Epithelial cell of prostate (primary cell): ENCODE results near the gene ESPL1.

DNA sequence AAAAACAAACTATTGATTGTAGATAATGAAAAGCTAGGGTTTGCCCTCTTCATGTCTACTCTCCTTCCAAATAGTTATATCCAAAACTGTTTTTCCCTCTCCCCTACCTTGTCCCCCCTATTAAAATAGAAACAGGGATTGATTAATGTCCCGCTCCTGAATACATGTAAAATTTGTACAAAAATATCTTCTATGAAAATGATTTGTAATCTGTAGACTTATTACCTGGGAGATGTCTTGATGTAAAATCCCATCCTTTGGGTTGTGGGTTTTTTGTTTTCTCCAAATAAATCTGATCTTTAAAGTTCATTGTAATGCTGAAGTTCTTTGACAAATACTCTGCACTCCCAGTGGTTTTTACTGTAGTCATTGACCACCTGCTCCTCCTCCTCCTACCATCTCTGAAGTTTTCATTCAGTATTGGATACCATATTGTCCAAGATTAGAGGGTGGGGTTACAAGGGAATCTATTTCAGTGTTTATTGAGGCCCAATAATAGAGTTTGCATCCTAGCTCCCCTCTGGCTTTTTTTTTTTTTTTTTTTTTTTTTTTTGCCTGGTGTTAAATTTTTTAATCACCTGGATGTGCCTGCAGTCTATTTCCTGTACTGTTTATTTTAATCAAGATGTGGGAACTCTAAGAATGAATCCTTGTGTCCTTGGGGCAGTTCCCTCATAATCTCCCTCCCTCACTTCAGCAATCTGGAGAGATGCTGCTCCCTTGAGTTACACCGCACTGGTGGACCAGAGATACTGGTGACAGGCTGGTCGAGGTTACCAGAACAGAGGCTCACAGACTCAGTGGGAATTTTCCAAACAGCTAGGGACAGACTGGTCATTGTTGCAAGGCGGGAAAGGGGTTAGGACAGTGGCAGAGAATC, 7.7 kb upstream of the TNS2 start:
- RRBS = no CpG with 5 or more reads among the region's 4 CpGs

DNA sequence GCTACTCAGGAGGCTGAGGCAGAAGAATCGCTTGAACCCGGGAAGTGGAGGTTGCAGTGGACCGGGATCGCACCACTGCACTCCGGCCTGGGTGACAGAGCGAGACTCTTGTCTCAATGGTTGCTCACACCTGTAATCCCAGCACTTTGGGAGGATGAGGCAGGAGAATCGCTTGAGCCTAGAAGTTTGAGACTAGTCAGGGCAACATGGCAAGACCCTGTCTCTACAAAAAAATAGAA, 6.5 kb upstream of the TNS2 start:
- RRBS = no CpG with 5 or more reads among the region's 7 CpGs

- RRBS = under 1% methylated on average over 19 of the region's 29 CpGs
These were observed 2.4 kb upstream of the TNS2 start for GRCh38 chr12:53047534-53047773.

DNA sequence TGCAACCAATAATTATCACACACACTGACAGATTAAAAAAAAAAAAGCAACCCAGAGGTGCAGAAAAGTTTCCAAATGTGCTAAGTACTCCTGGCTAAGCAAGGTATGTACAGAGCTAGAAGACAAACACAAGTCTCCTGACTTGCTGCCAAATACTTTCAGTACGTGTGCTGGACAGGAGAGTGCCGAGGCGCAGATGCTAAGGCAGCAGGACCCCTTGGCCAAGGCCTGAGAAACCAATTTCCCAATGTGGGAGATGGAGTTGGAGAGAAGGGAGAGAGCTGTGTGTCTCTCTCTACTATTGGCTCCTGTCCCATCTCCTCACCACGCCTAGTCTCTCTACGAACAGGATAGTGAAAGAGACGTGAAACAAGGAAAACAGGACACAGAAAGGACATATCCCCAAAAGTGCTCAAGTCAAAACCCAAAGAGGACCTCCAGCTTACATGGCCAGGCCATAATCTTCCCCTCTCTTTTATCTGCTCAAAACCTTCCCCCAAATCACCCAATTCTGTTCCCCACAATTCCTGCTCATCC, 5.3 kb downstream of the SPRYD3 start:
- RRBS = no CpG with 5 or more reads among the region's 6 CpGs

- RRBS = no CpG with 5 or more reads among the region's 11 CpGs
These were observed 10.3 kb upstream of the ZNF740 start for GRCh38 chr12:53170176-53170740.

DNA sequence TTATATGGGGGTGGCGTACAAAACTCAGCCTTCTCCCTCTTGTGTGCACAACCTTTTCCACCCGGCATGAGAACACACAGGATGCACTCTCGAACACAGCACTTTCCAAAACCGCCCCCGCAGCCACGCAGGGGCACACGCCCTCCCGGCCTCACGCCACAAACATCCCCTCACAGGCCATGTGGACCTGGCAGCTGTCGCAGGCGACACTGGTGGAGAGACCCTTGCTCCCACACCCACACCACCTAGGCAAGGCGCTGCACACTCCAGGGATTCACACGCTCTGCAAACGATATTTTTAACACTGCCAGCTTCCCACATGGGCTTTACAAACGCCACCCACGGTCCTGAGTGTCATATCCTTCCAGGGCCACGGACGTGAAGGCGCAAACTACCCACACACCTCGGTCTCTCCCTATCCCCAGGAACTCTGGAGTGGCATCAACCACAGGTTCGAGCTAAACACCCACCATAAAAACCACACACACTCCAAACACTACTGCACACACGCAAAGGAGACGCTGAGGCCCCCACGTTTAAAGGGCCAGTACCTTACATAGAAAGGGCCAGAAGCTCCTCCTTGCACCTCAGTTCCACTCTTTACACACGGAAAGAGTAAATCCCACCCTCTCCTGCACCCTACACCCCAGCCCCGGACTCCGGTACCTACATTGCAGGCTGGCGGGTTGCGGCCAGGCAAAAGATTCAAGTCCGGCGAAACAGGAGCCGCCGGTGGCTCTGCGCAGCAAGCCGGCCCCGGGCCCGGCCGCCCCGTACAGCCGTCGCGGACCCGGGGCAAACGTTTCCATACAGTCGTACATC, 12.4 kb upstream of the ITGB7 start:
- RRBS = under 1% methylated on average over 11 of the region's 45 CpGs

DNA sequence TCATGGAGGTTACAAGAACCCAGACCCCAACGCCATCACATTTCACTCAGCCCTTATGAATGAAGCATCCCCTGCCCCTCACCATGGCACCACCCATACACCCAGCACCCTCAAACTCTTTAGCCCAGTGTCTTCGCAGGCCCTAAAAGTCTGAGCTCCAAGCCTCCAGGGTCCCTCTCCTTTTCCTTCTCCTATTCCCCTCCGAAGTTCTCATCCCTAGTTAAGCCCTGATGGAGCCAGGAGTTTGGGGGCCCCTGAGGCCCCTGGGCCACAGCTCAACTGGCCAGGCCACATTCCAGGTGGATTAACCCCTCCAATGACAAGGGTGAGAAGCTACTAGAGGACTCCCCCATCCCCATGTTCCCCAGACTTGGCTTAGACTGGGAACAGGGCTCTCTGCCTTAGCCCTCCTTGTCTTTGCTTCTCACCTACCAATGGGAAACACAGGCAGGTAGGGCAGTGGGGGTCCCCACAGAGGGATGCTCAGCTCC, 2.6 kb downstream of the RARG start:
- RRBS = no CpG with 5 or more reads among the region's 3 CpGs

GRCh38 chr12:53267575-53267954, 534 bp upstream of the ESPL1 start:
- RRBS = no CpG with 5 or more reads among the region's 11 CpGs

DNA sequence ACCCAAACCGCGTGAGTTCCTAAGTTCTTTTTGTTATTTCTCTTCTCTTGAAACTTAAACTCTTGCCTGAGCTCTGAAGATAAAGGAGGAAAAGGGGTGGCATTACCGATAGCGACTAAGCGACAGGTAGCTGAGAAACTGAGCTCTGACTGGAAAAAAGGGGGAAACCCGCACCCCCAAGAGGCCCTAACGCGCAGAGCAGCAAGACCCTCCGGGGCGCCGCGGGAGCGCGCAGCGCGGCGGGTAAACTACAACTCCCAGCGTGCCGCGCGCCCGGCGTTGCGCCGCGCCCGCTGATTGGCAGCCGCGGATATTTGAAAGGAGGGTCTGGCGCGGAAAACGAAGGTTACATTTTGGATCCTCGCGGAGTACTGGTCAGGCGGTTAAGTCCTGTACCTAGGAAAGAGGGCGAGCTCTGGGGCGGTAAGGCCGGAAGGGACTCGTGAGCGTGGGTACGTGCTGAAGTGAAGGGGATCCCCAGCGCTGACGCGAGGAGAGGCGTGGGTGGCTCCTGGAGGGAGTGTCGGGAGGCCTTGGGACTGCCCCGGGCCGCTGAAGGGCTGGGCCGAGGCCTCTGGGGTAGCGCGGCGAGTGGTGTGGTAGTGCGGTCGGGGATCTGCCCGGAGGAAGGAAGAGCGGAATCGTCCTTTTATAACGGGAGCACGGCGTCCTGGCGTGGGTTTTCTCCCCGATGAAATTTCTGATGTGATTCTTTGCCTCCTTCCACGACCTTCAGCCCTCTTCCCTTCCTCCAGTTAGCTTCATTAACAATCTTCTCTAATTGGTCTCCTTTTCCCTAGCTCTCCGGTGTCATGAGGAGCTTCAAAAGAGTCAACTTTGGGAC, at the start of gene ESPL1:
TSS of gene ESPL1 (plus strand) at position 345 of the 844 bp plus-strand sequence.
- RRBS = under 1% methylated on average over 25 of the region's 64 CpGs

GRCh38 chr12:53344151-53344459, 8.0 kb upstream of the SP7 start:
- RRBS = no CpG with 5 or more reads among the region's 3 CpGs

GRCh38 chr12:53380519-53380943, 555 bp downstream of the SP1 start:
- RRBS = under 1% methylated on average over 19 of the region's 34 CpGs

DNA sequence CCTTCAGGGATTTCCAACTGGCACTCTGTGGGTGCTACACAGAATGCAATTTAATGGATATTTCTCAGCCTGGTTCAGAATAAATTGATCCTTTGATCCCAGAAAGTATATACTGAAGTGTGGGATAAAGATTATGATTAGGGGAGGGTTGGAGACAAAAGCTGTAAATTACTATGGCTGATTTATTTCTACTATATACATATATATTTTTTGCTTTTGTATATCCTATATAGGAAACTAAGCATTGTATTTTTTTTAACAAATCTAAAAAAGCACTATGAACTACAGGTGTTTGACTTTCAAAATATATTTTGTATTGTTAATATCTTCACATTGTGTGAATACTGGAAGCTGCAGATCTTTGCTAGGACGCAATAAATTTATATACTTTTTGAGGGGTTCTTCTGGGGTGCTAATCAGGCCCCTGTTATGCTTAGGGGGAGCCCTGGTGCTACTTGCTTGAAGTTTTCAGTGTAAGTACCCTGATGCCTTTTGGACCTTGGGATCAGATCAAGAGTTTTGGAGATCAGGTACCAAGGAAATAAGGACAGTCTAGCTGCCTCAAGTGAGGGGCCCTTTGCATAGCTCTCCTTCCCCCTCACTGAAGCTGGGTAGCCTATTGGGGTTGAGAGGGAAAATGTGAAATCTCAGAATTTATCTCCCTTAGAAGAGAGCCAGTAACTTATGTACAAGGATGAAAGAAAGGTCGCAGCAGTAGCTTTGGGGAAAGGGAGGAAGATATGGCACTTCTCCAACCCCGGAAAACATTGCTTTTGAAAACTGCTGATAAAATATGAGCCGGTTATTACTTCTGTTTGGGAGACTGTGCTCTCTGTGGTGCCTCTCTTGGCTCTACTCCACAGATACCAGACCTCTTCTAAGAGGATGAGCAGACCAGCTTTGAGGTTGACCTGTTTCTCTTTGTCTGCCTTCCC, 9.0 kb upstream of the AMHR2 start:
- RRBS = no CpG with 5 or more reads among the region's 4 CpGs

DNA sequence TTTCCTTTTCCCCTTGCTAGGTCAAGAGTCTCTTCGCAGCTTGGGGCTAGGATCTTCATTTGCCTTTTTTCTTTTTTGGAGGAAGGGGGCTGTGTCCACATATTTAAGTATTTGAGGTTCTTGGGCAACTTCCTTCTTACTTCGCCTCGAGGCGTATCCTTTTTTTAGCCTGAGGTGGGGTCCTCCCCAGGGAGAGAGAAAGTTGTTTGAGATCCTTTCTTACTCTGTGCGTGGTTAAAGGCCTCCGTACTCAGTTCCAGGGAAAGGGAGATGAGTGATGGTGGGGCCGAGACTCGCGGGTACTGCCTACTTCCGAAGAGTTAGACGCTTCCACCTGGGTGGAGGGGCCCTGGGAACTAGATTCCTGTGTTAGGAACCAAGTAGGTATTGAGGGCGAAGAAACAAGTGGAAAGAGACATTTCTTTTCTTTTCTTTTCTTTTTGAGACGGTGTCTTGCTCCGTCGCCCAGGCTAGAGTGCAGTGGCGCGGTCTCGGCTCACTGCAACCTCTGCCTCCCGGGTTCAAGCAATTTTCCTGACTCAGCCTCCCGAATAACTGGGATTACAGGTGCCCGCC, 375 bp downstream of the PRR13 start:
- RRBS = no CpG with 5 or more reads among the region's 21 CpGs

DNA sequence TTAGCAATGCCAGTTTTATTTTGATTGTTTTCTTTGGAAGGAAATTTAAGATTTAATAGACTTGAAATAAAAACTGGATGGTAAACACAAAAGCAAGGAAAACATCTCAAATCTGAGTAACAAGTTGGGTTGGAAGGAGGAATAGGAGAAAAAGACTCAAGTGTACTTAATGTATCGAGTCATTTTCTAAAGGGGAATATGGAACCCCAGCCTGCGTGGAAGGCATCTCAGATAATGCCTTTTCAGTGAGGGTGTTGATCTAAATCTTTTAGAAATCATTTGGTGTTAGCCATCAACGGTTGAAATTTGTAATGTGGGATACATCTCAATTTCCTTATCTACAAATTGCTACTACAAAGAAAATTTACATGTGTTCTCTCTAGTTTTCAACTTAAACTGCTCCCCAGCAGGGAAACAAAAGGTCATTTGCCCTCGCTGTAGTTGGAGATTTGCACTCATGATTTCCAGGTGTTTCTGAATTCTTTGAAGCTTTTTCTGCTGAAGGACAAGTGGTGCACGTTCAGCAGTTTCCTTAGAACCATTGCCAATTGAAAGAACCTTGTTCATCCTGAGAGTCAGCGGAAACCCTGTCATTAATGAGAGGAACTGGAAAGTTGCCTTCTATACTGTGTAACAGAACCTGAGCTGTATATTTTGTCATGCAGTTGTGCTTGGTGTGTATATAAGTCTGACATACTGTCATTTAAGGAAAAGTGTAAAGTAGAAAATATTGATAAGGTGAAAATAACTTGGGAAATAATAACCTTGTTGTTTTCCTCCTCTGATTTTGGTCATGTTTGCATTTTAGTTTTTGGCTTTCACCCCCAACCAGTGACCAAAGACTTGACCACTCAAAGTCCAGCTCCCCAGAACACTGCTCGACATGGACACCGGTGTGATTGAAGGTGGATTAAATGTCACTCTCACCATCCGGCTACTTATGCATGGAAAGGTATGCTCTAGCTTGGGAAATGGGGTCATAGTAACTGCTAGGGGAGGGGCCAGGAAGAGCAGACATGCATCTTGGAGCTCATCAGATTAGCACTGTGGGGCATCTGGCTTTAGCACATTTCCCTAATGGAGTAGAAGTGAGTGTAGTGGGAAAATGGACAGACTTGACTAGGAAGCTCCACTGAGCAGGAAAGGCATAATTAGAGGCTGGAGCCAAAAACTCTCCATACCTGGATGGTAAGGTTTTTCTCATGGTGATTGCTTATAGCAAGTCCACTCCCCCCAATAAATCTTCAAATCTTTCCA, 2.4 kb downstream of the PCBP2 start:
- RRBS = 17% methylated on average over 1 of the region's 9 CpGs

DNA sequence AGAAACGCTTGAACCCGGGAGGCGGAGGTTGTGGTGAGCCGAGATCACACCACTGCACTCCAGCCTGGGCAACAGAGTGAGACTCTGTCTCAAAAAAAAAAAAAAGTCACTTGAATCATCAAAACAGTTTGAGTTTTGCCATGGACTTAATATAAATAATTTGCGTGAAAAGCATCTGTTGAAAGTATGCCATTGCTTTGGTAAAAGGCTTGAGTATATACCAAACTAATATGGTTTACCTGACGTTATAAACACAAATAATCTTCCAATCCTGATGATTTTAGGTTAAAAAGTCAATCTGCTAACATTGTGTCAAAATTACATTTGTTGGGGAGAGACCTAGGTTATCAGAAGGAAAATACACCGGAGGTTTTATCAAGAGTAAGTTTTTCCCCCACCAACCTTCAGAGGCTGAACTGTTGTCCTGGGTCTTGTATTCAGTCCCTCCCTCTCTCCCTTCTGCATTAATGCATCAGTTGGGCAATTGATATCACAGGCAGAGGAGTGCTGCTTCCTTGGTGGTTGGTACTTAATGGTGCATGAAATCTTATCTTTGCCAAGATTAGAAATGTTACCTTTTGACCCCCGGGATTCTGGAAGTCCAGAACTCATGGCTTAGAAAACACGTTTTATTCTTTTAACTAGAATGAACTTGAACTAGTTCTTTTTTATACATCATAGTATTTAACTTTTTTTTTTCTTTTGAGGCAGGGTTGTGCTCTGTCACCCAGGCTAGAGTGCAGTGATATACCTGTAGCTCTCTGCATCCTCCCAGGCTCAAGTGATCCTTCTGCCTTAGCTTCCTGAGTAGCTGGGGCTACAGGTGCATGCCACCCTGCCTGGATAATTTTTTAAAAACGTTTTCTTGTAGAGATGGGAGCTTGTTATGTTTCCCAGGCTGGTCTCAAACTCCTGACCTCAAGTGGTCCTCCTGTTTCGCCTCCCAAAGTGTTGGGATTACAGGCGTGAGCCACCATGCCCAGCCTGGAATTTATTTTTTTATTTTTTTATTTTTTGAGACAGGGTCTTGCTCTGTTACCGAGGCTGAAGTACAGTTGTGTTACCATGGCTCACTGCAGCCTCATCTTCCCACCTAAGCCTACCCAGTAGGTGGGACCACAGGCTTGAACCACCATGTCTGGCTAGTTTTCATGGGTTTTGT, 4.8 kb downstream of the PCBP2 start:
- RRBS = no CpG with 5 or more reads among the region's 13 CpGs

DNA sequence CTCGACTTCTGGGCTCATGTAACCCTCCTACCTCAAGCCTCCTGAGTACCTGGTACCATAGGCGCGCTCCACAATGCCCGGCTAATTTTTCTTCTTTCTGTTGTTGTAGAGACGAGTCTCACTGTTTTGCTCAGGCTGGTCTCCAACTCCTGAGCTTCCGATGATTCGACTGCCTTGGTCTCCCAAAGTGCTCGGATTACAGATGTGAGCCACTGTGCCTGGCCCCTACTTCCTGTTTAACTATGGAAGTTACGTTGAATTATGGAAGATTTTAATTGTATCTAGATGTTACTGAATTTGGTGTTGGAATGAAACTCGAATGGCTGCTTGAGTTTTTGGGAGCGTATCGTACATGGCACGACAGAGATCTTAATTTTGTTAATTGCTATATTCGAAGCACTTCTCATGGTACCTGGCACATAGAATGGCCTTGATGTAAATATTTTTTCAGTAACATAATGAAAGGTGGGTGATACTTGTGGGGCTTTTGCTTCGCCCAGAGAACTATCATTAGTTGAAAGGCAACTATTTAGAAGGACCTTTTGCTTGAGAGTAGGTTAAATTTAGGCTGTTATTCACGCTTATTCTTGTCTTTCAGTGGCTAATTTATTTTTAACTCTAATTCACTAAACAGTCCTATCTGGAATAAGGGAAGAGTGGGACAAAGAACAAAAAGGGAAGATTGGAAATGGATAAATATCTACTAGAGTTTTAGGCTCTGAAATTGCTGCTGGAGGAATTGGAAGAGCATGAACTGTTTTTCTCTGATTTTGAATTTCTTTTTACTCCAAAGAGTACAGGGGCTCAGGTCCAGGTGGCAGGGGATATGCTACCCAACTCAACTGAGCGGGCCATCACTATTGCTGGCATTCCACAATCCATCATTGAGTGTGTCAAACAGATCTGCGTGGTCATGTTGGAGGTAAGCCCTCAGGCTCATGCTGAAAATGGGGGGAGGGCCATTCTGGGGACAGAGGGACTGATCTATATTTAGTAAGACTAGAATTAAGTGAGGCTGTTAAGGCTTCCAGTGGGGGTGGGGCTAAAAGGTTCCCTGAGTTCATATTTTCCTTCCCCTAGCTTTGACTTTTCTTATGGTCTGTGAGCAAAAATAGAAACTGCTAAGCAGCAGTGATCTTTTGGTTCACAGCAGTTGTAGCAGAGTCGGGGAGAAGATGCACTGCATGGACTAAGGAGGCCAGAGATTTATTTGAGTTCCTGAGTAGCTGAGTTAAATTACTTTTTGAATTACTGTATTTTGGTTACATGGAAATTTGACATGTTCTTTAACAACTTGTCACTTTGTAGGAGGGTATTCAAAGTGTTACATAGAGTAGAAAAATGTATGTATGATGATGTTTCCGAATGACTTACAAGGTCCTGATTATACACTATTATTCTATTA, 8.8 kb downstream of the PCBP2 start:
- RRBS = no CpG with 5 or more reads among the region's 20 CpGs

DNA sequence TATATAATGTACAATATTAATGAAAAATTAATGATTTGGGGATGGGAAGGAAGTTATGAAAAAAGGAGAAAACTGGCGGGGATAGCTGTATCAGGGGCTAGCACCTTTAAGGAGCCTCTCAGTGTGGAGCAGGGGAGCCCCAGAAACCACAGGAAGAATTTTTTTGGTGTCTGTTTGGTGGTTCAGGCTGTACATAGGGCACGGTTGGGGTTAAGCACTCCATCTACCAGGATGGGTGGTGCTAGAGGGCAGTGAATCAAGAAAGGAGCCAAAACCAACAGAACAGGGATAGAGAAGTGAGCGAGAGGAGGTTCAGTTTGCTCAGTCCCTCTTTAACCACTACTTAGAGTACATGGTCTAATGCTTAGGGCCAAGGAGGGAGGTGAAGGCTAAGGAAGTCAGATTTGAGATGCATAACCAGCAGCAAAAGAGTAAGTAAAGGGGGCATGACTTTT, 6.4 kb upstream of the NPFF start:
- RRBS = no CpG with 5 or more reads among the region's 3 CpGs

DNA sequence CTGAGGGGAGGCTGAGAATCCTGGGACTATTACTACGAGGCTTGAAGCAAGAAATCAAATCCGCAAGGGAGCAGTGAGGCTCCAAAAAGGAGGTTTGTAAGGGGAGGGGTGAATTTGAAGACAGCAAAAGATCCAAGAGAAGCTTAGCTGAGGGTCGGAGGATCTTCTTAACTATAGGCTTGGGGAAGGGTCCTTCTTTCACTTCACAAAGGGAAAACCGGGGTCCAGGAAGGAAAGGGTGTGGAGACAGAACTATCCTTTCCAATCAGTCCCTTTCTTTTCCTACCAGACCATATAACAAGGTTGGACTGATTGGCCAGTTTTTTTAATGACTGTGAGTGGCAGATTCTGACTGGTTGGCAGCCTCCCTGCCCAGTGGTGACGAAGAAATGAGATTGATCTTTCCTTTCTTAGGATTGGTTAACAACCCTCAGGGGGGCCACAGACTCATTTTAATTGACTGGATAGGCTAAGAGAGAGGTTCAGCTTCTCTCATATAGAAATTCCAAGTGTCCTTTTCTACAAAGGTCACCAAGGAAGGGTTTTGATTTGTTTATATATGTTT, 2.8 kb upstream of the ATP5MC2 start:
- RRBS = no CpG with 5 or more reads among the region's 5 CpGs

- RRBS = no CpG with 5 or more reads among the region's 3 CpGs
These were observed 19.4 kb downstream of the CALCOCO1 start for GRCh38 chr12:53707899-53708130.

GRCh38 chr12:53956387-53957010, 1.8 kb downstream of the HOXC12 start:
- RRBS = no CpG with 5 or more reads among the region's 20 CpGs